Foreskin keratinocyte (primary cell): Measurements from ENCODE around the genes TEN1 and CDK3.

DNA sequence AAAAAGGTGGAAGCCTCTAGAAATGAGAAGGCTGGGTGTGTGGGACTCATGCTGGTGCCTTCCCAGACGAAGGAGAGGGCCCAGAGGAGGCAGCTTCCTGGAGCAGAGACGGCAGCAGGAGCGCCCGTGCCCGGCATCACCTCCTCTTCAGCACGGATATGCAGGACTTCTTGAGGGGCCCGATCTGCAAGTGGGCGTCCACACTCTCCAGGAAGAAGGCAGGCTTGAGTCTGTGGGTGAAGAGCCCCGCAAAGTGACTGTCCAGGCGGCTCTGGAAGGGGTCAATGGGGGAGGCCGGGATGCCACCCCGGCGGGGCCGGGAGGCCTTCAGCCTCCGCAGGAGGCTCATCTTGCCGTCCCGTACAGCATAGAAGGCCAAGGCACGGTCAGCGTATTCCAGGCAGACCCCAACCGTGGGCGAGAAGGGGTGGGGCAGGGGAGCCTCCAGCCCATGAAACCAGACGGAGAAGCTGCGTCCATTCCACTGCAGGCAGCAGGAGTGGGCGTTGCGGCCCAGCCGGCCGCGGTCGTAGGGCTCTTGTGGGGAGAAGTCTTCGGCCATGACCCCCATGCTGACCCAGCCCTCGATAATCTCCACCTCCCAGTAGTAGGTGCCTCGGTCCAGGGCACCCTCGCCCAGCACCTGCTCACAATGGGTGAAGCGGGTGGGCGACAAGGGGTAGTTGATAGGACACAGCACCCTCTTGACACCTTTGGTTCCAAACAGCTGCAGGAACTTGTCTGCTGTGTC is 3.9 kb downstream of the TRIM47 start:
- RAMPAGE, total RNA = no peak

DNA sequence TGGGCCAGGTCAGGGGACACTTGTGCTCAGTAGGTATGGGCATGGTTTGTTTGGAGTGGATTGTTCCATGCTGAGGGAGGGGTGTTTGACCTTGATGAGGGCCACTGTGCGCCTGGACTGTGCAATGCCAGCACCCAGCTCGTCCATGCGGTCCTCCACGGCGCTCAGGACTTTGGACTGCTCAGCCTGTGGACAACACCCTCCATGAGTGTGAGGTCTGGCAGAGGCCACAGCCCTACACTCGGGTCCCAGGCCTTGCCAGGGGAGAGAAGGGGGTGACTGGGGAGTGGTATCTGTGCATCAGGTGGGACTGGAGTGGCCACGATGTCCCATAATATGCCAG is 1.8 kb downstream of the TRIM47 start:
- RAMPAGE, total RNA = no peak

- RAMPAGE, total RNA = no peak
Measured at GRCh38 chr17:75910589-75911110, 6.0 kb upstream of the MRPL38 start.

DNA sequence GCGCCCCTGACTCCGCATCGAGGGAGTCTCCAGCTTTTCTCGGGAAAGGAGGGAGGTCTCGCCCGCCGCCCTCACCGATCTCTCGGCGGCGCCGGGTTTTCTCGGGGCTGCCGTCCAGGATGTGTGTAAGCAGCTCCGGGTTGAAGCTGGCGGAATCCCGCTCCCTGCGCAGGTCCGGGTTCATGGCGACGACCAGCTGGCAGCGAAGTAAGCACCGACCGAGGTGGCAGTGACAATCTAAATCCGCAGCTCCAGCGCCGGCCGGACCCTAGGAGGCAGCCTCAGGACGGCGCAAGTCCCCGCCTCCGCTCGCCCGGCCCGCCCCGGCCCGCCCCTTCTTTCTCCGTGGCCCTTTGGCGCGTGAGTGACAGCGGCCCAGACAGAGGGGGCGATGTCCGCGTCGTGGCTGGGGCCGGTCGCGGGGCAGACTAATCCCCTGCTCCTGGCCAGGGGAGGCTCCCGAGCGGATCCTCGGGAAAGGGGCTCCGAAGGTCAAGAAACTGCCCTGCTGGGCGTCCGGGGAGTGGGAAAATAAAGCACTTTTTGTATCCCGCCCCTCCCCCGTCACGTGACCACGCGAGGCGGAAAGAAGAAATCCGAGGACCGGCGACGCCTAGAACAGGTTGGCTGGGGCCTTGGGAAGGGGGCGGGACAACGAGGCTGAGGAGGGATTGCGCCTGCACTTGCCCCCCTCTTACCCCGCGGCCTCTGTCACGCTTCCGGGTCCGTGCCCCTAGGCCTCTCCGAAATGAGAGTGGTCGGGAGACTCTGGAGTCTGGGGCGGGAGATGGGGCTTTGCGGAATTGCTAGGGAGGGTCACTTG is at the start of gene TEN1:
Gene TEN1 (plus strand): TSS at position 351 of the 823 bp plus-strand sequence.
- RAMPAGE, total RNA = start-site peak on the minus strand centred at position 280 of the sequence, 71 bp wide, 67 and 69 reads in 2 replicates

DNA sequence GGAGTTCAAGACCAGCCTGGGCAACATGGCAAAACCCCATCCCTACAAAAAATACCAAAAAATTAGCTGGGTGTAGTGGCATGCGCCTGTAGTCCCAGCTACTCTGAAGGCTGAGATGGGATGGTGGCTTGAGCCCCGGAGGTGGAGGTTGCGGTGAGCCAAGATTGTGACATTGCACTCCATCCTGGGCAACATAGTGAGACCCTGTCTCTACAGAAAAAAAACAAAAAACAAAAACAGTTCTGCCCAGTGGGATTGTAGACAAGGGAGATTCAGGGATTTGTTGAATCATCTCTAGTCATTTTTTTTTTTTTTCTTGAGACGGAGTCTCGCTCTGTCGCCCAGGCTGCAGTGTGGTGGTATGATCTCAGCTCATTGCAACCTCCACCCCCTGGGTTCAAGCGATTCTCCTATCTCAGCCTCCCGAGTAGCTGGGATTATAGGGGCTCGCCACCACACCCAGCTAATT is 1.1 kb downstream of the TEN1 start:
- RAMPAGE, total RNA = no peak

DNA sequence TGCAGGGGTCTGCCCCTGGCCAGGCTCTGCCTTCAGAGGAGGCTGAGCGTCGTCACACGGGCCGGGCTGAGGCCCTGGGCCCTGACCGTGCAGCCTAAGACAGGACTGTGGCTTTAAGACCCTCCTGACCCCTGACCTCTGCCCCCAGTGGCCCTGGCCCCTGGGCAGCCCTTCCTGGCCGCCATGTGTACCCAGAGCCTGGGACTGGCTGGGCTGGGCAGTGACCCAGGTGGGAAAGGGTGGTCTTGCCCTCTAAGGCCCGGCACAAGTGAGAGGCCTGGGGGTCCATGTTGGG is at the start of gene CDK3:
Gene CDK3 (plus strand): TSS at position 117 of the 295 bp plus-strand sequence.
- RAMPAGE, total RNA = no peak

DNA sequence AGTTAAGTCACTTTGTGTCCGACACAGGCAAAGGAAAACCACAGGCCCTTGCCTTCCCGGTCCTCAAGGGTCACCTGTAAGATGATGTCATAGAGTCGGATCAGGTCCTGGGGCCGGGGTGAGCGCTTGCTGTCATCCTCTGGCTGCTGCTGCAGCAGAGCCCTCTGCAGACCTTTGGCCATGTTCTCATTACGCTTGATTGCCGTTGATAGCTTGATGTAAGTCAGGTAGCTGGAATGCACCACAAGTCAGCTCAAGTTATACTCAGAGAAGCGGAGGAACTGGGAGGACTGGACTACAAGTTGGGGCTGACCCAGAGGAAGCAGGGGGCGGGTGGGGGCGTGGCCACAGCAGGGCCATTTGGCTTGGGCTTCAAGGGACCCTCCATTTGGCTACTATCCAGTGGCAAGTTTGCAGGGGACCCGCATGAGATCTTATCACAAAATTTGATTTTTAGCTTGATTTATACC is 18.9 kb upstream of the EVPL start:
- RAMPAGE, total RNA = no peak

GRCh38 chr17:76060815-76061353 is 11.4 kb downstream of the SRP68 start:
- RAMPAGE, total RNA = no peak

GRCh38 chr17:76199343-76199867 is 40.9 kb downstream of the RNF157 start:
- RAMPAGE, total RNA = no peak

- RAMPAGE, total RNA = no peak
Measured at GRCh38 chr17:76222076-76222640, 18.1 kb downstream of the RNF157 start.

- RAMPAGE, total RNA = no peak
Measured at GRCh38 chr17:76246372-76247073, 6.2 kb upstream of the RNF157 start.

GRCh38 chr17:76251878-76252737 is 11.8 kb upstream of the RNF157 start:
- RAMPAGE, total RNA = no peak

GRCh38 chr17:76256606-76257169 is 8.5 kb upstream of the UBALD2 start:
- RAMPAGE, total RNA = no peak

GRCh38 chr17:76306208-76306686 is 1.8 kb downstream of the QRICH2 start:
- RAMPAGE, total RNA = no peak

- RAMPAGE, total RNA = no peak
Measured at GRCh38 chr17:76351764-76352095, 2.0 kb downstream of the PRPSAP1 start.

- RAMPAGE, total RNA = no peak
Measured at GRCh38 chr17:76425705-76426213, 27.2 kb downstream of the UBE2O start.

DNA sequence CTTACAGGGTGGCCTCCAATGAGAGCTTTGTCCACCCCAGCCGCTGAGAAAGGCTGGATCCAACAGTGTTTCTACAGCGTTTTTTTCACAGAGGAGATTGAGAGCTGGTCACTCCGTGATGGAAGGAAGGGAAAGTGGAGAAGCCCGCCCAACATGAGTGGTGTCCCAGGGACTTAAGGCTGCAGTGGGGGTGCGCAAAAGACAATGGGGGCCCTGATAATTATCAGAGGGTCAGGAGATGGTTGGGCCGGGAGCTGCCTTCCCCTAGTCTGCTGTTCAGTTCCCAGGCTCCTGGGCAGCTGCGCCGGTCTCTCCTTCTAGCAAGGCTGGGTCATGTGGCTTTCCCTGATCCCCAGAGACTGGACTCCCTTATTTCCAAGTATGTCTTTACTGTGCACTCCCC is 16.3 kb downstream of the CYGB start:
- RAMPAGE, total RNA = no peak

- RAMPAGE, total RNA = no peak
Measured at GRCh38 chr17:76548312-76548876, 8.6 kb downstream of the PRCD start.

GRCh38 chr17:76564641-76565561 is 20.8 kb downstream of the ST6GALNAC2 start:
- RAMPAGE, total RNA = no peak

- RAMPAGE, total RNA = no peak
Measured at GRCh38 chr17:76581417-76581862, 4.2 kb downstream of the ST6GALNAC2 start.